Sciatic nerve (tissue), 1 donor: ENCODE results near the genes EMCN, PPA2 and CYP2U1.

GRCh38 chr4:100342847-100343123 lies 152.5 kb upstream of the DDIT4L start:
- PRO-cap: no peak

- PRO-cap: no peak
Measured at GRCh38 chr4:100517638-100518594, at the start of gene EMCN. TSS of gene EMCN (minus strand) at chr4:100518022.

GRCh38 chr4:101247103-101247419 lies 100.3 kb downstream of the PPP3CA start:
- PRO-cap: no peak

GRCh38 chr4:101275175-101275595 lies 72.1 kb downstream of the PPP3CA start:
- PRO-cap: no peak

DNA sequence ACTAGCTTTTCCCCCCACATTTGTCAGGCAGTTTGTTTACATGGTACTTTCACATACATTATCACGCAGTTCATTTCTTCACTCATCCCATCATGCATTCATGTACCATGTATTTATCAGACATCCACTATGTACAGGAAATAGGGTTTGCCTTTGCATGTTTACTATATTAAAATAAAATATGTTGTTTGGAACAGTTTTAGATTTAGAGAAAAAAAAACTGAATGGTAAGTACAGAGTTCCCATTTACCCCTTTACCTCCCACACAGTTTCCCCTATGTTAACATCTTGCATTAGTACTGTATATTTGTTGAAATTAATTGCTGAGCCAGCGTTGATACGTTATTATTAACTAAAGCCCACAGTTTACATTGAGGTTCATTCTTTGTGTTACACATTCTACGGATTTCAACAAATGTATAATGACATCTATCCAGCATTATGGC lies 70.8 kb downstream of the PPP3CA start:
- PRO-cap: no peak

- PRO-cap: no peak
Measured at GRCh38 chr4:101279412-101279914, 67.9 kb downstream of the PPP3CA start.

GRCh38 chr4:101813491-101814125 lies 23.1 kb downstream of the BANK1 start:
- PRO-cap: no peak

GRCh38 chr4:102781573-102781956 lies 20.8 kb upstream of the MANBA start:
- PRO-cap: no peak

GRCh38 chr4:102806247-102807251 lies 20.8 kb downstream of the UBE2D3 start:
- PRO-cap: no peak

GRCh38 chr4:102824160-102824769 lies 3.1 kb downstream of the UBE2D3 start:
- PRO-cap: no peak

- PRO-cap: no peak
Measured at GRCh38 chr4:103152846-103153334, 45.3 kb downstream of the CENPE start.

DNA sequence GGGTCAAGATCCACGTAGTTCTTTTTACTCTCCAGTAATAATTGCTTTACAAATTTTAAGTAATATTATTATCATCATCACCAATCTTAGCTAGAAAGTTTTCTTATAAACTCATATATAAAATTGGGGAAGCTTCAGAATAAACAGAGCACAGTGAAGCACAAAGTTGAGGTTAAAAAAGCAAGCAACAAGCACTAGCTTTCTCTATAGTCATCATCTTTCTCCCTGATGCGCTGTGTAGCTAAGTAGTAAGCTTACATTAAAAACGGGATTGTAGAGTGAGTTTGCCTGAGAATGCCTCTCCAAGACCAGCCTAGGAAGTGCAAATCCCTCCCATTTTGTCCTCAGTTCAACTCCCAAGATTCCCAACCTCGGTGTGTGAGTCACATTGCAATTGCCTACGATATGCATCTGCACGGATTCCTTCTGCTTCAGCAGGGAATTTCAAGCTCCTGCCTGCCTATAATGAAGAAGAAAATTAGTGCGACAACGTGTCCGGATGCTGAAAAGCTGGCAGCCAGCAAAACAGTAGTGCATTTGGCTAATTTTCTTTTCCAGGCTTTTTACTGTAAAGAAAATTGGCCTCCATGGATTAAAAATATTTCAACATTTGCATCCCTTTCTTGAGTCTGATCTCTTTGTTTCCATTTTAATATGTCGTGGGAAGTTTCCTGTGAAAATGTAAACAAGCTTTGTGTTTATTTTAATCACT lies 58.6 kb upstream of the TET2 start:
- PRO-cap: no peak

GRCh38 chr4:105272511-105272884 lies 125.8 kb downstream of the TET2 start:
- PRO-cap: no peak

- PRO-cap: bidirectional peak, plus-strand start at chr4:105474240, minus-strand start at chr4:105474059
Measured at GRCh38 chr4:105473834-105474447, at the start of gene PPA2. TSS of gene PPA2 (minus strand) at chr4:105474062.

DNA sequence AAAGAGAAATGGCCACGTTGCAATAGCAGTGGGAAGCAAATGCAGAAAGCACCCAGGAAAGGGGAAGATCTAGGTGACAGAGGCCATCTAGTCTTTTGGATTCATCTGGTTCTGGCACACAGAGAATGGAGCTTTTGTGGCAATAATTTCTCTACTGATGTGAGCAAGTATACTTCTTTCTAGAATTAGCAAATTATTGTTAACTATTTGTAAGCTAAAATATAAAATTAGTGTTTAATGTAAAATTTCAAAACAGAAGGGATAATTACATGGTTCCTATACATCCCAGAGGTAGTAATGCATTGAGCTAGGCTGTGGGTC lies 62.8 kb downstream of the INTS12 start:
- PRO-cap: no peak

DNA sequence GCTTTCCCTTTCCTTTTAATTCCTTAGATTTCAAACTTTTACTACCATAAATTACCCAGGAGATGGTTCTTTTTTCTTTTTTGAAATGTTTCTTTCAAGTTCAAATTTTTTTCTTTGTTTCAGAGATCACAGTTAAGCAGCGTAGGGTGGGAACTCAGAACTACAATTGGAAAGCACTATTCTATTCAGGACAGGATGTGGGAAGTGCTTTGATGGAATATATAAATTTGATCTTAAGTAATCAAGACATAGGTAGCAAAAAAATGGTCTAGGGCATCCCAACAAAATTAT lies 72.5 kb downstream of the NPNT start:
- PRO-cap: no peak

- PRO-cap: bidirectional peak, plus-strand start at chr4:106315755, minus-strand start at chr4:106315556
Measured at GRCh38 chr4:106315385-106315855, 589 bp downstream of the TBCK start.

GRCh38 chr4:107825451-107825886 lies 737 bp downstream of the SGMS2 start:
- PRO-cap: bidirectional peak, plus-strand start at chr4:107825721, minus-strand start at chr4:107825581

GRCh38 chr4:107931119-107931914 lies at the start of gene CYP2U1:
TSS of gene CYP2U1 (plus strand) at chr4:107931549.
- PRO-cap: bidirectional peak, plus-strand start at chr4:107931549, minus-strand start at chr4:107931431; bidirectional peak, plus-strand start at chr4:107931882, minus-strand start at chr4:107931676

GRCh38 chr4:107989955-107990855 lies 516 bp downstream of the HADH start:
- PRO-cap: no peak